ENCODE measurements around a stretch of chr17.

DNA sequence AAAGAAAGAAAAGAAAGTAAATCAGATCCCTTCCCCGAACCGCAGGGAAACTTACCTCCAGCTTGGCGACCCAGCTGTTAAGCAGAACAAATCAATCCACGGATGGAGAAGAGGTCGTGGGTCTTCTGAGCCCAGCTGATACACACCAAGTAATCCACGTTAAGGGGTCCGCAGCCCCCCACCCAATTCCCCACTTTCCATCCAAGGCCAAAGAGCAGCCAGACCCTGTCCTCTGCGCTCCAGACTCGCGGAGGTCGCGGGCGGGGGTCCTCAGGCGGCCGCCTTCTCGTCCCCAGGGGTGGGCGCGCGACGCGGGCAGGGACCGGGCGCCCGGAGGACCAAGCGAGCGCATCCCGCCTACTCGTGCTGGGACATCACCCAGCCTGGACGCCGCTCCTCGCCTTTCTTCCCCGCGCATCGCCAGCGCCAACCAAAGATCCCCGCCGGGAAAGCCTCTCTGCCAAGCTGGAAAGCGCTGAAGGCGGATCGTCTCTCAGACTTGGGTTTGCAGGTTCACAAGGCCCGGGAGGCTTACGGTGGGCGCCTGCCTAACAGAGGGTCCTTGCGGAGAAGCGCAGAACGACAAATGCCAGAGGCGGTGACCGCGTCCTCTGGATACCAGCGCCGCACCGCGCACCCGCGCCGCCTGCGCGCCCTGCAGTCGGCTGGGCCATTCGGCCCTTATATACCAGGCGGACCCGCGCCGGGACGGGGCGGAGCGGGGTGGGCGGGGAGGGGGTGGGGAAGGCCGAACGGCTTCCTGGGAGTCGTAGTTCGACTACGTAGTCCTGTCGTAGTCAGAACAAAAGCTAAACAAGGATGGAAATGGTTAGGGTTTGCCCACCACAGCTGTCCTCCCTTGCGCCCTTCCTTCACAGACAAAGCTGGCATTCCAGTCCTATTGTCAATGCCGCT, 471.6 kb downstream of the SOX9 start:
- PRO-cap = unidirectional peak, minus-strand start at position 657 of the sequence

DNA sequence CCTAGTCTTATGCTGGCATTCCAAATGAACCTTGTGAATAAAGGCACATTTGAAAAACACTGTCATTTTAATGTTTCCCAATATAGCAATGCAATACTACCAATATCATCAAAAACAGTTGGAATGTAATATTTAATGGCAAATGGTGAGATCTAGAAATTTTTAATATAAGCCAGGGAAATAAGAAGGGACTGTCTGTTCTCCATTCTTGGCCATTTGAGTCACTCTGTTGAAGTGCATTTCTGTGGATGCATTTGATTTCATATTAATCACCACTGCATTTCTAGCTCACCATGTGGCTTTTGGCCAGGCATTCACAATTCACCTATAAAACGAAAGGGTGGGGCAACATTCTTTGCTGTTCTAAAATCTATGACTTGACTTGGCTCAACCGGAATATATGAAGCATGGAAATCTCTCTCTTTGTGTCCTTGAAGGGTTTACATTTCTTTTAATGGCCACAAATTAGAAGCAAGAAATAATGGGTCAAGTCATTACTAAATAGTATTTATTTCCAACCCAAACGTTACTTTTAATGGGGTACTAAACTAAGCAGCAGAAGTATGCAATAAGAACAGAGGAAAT, 483.0 kb downstream of the SLC39A11 start:
- PRO-cap = bidirectional peak, plus-strand start at position 390 of the sequence, minus-strand start at position 218 of the sequence

DNA sequence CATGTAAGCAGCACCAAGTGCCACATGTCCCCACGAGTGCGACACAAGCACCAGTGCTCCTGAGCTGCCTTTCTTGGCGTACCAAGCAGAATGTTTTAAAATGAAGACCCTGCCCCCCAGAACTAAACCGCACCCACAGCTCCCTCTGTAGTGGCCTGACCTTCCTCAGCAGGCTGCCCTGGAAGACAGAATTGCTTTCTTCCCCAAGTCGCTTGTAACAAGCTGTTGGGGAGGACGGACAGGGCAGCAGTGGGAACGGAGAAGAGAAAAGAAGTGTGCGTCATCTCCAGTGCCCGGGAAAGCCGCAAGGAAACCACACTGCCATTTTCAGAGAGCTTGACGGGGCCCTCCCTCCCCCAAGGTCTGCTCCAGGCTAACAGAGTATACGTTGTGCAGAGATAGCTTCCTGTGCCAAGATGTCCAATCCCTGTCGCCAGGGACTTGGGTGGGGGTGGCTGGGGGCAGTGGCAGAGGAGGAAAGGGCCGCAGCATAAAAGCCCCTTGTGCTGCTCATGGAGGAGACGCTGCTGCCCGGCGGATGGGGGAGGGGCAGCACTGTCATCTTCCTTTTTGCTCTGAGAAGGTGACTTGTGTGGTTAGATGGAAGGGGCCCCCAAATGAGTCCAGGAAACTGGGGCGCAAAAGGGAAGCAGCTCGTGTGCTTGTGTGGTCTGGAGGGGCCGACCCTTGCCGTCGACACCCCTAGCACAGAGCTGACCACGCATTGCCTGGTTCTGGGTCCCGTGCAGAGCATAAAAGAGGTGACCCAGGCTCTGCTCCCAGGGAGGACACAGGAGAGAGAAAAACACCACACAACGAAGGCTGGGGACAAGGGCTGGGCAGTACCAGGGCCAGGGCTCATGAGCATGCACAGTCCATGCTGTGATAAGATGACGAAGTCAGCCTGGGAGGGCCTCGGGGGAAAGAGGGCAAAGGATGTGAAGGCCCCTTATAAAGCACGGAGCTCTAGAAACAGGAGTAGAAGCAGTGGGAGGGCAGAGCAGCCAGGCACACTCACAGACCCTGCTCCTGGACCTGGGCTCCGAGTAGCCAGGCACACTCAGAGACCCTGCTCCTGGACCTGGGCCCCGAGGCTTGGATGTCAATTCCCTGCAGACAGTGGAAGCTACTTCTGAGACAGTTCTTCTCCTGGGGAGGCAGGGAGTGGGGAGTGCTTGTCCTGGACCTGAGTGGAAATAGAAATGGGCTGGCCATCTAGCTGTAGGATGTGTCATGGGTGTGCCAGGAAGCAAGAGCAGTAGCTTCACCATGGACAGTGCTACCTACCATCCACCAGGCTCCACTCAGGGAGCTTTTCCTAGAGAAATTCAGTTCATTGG, 372.7 kb downstream of the SLC39A11 start:
- PRO-cap = no peak

DNA sequence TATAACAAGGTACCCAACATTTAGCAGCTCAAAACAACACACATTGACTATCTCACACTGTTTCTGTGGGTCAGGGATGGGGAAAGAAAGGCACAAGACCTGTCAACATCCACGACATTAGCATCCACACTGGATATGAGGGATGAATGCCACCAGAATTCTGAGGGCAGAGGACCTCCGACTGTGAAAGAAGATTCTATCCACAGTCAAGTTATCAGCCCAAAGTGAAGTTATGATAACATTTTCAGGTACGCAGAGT, 297.8 kb downstream of the SLC39A11 start:
- PRO-cap = no peak

DNA sequence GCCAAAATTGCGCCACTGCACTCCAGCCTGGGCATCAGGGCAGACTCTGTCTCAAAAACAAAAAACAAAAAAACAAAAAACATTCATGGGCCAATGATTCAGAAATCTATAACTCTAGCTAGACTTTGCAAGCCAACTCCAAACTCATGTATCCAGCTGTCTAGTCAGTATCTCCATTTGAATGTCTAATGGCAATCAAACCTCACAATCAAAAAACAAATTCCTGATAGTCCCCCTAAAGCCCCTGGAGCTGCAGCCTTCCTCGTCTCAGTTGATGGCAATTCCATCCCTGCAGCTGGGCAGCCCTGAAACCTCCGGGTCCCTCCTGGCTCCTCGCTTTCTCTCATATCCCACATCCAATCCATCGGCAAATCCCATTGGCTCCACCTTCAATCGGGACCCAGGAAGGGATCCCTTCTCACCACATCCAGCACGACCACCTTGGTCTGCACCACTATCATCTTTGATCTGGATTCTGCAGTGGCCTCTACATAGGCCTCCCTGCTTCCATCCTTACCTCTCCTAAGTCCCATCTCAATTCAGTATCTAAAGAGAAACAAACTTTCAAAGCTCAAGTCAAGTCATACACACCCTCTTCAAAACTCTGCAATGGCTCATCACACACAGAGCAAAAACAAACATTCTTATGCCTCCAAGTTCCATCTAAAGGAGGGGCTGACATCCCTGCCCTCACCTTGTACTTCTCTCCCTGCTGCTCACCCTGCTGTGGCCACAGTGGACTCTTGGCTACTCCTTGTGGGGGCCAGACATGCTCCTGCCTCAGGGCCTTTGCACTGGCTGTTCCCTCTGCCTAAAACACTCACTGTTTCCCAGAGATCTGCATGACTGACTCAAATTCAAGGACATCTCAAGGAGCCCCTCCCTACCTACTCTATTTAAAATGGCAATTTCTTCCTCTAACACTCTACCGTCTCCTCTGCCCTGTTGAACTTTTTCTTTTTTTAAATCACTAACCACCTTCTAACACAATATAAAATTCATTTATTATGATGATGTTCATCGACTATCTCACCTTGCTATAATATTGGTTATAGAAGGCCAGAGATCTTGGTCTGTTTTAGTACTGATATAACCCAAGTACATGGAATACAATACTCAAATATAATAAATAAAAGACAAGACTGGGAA, 247.5 kb downstream of the SLC39A11 start:
- PRO-cap = no peak

DNA sequence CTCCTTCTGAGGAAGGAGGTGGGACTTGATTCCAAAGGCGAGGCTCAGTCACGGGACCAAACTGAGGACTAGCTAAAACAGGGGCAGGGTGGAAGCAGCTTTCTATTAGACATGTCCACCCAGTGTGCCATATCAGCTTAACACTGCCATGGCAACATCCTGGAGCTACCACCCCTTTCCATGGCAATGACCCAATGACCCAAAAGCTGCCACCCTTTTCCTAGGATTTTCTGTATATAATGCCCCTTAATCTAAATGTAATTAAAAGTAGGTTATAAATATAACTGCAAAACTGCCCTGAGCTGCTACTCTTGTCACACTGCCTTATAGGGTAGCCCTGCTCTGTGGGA, 216.8 kb downstream of the SLC39A11 start:
- PRO-cap = unidirectional peak, minus-strand start at position 70 of the sequence

DNA sequence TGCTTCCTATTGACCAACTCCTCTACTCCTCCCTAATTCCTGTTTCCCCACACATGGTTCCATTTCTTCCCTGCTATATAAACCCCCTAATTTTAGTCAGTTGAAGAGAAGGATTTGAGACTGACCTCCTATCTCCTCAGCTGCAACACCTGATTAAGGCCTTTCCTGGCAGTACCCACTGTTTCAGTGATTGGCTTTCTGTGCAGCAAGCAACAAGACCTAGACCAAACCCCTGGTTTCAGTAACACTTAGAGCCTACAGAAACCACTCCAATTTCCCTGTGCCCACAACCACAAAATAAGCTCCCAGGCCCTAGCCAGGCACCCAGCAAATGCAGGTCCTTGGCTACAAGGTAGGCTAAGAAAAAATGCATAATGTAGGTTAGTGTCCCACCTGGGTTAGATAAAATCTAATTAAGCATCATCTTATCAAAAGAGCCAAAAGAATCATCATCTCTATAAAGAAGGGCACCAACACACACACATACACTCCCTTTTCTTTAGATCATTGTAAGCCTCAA, 215.8 kb downstream of the SLC39A11 start:
- PRO-cap = no peak

DNA sequence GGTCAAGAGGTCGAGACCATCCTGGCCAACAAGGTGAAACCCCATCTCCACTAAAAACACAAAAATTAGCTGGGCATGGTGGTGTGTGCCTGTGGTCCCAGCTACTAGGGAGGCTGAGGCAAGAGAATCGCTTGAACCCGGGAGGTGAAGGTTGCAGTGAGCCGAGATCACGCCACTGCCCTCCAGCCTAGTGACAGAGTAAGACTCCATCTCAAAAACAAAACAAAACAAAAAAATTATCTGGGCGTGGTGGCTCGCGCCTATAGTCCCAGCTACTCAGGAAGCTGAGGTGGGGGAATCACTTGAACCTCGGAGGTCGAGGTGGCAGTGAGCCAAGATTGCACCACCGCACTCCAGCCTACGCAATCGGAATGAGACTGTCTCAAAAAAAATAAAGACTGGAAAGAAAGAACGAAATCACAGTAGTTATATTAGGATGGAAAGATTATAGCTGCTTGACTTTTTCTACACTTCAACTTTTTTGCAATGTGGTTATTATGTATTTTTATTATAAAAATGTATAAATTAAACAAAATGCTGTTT, 18.9 kb downstream of the COG1 start:
- PRO-cap = no peak

GRCh38 chr17:73291169-73291899, 20.5 kb downstream of the CDC42EP4 start:
- PRO-cap = bidirectional peak, plus-strand start at chr17:73291733, minus-strand start at chr17:73291720

GRCh38 chr17:73347429-73347843, 35.6 kb upstream of the CDC42EP4 start:
- PRO-cap = bidirectional peak, plus-strand start at chr17:73347652, minus-strand start at chr17:73347499

DNA sequence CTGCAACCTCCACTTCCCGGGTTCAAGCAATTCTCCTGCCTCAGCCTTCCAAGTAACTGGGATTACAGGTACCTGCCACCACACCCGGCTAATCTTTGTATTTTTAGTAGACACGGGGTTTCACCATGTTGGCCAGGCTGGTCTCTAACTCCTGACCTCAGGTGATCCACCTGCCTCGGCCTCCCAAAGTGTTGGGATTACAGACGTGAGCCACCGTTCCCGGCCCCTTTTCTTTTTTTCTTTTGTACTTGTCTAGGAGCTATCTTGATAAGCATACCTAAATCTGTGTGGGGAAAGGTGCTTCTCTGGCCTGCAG, 39.3 kb upstream of the CDC42EP4 start:
- PRO-cap = no peak

- PRO-cap = bidirectional peak, plus-strand start at chr17:73366323, minus-strand start at chr17:73366135
Measured at GRCh38 chr17:73365907-73366550, 54.2 kb upstream of the CDC42EP4 start.

- PRO-cap = no peak
Measured at GRCh38 chr17:73480518-73481204, 163.6 kb downstream of the SDK2 start.

DNA sequence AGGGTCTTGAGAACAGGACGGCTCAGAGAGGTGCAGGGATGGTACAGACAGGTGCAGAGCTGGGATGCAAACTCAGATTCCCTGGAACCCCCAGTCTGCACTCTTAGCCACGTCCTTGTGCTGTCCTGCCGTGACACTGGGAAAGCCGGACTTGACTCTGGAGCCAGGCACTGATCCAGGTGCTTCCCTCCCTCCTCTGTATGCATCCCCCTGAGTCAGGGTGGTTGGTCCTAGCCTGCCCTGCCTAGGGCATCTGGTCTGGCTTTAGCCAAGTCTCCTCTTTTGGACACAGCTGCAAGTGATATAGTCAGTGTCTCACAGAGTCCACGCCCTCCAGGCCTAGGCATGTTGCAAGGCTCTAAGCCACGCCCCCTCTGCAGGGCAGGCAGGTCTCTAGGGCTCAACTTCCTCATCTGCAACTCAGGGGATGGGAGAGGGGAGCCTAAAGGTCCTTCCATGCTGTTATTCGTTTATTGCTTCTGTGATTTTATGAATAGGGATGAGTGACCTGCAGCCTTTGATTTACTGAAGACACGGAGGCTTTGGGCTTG, 97.3 kb downstream of the SDK2 start:
- PRO-cap = bidirectional peak, plus-strand start at position 412 of the sequence, minus-strand start at position 284 of the sequence

DNA sequence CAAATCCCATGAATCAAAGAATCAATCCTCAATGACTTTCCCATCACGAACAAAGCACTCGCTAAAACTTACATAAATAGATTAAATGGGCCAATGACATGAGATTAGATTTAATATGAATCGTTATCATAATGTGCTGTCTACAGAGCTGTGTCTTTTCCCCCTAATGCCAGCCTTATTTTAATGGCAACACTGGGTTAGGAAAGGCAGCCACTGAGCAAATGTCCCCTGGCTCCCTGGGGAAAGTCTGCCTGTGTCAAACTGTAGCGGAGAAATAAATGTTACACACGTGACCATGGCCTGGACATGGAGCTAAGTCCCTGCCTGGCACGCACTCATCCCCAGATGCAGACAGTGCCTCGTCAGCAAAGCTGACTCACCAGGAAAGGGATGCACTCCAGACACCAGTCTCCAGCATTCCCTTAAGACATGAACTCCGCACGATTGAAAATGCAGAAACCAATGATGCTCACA, 61.3 kb upstream of the SDK2 start:
- PRO-cap = no peak

DNA sequence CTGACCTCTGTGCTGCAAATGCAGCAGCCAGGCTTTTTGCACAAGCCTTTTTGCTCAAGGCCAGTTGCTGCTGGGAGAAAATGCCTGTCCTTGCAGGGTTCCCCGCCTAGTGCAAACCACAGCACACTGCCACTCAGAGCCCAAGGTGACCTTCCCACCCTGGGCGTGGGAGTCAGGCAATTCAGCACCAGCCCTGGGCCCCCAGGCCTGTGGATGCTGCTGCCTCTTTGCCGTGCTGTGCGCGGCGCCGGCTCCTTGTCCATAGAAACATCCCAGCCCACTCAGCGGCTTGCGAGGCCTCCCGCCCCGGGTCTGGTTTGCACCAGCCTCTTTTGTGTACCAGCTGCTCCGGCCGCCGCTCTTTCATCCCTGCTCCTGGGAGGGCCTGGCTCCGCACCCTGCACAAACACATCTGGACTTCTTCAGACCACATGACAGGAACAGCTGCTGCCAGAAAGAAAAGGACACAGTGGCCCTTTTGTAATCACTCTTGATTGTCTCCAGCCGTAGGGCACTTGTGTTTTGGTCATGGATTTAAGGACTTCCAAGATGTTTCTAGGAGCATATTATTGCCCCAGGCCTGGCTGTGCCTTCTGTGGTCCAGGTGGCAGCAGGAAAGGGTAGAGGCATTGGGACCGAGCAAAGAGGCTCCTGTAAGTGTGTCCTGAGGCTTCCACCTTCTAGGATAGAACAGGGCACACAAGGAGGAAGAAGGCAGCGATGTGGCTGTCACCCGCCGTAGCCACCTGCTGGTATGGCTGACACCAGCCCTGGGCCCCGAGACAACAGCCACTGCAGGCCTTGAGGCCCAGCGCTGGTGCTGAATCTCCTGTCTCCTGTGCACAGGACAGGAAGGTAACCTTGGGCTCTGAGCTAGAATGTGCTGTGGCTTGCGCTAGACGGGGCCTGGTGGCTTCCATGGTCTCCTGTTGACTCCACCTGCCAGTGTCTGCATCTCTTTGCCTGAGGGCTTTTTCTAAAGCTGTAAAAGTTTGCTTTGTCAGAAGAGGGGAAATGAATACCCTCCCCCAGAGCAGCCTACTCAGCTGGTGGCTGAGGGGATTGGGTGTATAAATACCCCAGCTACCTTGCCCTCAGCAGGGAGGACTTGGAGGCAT, 75.6 kb upstream of the SDK2 start:
- PRO-cap = no peak

- PRO-cap = no peak
Measured at GRCh38 chr17:73770535-73771198, 126.4 kb upstream of the SDK2 start.

DNA sequence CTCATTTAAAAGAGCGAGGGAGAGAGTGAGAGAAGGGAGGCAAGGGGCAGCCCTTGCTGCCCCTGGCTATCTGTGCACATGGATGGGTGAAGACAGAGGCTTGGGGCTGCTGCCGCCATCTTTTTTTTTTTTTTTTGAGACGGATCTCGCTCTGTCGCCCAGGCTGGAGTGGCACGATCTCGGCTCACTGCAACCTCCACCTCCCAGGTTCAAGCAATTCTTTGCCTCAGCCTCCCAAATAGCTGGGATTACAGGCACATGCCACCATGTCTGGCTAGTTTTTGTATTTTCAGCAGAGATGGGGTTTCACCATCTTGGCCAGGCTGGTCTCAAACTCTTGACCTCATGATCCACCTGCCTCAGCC, 158.5 kb upstream of the RPL38 start:
- PRO-cap = unidirectional peak, minus-strand start at position 130 of the sequence

GRCh38 chr17:74215426-74216061, 2.2 kb downstream of the TTYH2 start:
- PRO-cap = no peak

GRCh38 chr17:74234941-74235422, 21.6 kb downstream of the TTYH2 start:
- PRO-cap = no peak